Measurements from ENCODE around the genes YES1 and ADCYAP1.

- PRO-cap: no peak
Measured at GRCh38 chr18:159281-159635, 901 bp downstream of the USP14 start.

DNA sequence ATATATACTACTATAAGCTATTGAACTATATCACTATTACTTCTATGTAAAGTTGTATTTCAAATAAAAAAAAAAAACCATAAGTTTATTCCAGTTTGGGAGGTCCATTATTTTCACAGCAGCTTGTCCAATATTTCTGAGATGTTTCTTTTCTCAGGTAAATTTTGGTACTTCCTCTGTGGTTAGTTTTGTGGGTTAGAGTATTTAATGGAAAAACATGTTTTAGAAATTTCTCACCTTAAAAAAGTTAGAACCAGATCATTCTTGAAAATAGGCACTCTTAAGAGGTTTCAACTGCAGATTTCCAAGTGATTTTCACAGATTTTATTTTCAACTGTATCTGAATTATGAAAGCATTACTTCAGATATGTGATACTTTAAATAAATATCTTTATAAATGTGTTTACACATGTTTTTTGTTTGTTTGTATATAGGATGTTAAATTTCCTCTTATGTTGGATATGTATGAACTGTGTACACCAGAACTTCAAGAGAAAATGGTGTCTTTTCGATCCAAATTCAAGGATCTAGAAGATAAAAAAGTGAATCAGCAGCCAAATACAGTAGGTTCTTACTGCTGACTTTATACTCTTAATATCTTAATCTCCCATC lies 45.9 kb downstream of the USP14 start:
- PRO-cap: no peak

GRCh38 chr18:332884-333617 lies 65.2 kb upstream of the THOC1 start:
- PRO-cap: no peak

DNA sequence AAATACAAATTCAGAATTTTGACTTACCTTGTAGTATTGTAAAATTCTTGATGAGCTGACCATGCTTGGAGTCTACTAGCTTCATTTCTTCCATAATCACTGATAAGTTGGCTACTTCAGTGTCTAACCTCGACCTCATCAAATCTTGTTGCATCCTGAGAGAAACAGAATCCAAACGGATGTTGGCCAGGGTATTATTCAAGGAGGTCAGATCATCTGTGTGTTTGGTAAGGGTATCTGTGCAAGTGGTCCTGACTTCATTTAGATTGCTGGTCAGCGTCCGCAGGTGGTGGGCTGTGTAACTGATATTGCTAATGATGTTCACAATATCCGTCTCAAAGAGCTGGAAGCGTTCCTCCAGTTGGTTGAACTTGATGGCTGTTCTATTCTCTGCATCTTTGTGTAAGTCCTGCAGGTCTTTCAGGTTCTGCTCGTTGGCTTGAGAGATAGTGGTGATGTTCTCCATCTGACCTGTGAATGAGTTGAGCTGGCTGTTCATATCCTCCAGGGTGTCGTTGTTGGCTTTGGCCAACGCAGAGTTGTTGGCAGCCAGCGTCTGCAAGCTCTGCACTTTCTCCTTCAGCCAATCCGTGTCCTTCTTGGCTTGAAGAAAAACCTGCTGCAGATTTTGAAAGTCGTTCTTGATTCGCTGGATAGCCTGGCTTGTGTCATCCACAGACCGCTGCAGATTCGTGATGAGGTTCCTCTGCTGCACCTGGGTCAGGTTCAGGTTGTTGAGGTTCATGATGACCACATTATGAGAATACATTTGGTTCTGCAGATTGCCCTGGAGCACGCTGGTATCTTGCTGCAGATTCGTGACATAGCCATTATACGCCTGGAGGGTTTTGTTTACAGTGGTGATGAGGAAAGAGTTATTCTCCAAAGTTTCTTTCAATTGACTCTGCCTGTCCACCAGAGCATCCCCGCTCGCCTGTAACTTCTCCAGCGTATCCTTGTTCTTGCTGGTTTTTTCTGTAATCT lies 78.7 kb upstream of the THOC1 start:
- PRO-cap: no peak

- PRO-cap: no peak
Measured at GRCh38 chr18:361980-362208, 94.0 kb upstream of the THOC1 start.

DNA sequence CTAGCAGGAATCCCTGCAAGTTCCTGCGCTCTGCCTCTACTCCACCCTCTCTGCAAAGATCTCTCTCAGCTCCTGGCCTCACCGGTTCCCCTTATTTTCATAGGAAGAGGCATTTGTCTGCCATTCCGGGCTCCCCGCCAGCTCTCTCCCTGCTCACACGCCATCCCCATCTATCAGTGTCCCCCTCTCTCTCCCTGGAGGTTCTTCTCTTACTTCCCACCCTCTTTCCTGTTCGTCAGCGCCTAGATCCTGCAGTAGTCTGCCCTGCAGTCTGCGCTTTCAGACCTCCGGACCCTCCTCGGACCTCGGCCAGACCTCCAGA lies 13.7 kb upstream of the COLEC12 start:
- PRO-cap: no peak

- PRO-cap: no peak
Measured at GRCh38 chr18:702874-703432, 9.5 kb downstream of the ENOSF1 start.

DNA sequence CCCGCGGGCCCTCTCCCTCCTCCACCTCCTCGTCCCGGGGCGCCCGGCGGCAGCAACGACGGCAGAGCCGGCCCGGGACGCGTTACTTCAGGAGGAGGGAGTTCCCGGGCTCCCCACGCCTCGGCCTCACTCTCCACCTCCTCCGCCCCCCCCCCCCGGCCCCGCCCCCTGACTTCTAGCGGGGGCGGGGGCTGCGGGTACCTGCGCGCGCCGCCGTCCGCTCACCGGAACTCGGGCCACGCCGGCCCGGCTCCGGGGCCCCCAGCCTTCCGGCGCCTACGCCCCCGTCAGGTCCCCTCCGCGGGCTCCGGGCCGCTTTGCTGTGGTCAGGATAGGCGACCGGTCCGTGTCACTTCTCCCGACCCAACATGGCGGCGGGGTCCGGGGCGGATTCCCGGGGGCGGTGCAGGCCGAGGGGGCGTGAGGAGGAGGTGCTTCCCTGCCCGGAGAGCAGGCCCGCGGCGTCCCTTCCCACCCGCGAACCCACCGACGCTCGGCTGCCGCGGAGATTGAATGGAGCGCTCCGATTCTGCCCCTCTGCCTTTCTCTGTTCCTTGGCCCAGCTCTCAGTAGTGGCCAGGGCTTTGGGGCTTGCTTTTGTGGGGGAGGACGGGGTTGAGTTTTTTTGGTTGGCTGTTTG lies at the start of gene YES1:
Gene YES1 (minus strand): TSS at position 60 of the 640 bp plus-strand sequence.
- PRO-cap: bidirectional peak, plus-strand start at position 229 of the sequence, minus-strand start at position 89 of the sequence

- PRO-cap: no peak
Measured at GRCh38 chr18:904687-905132, at the start of gene ADCYAP1. Gene ADCYAP1 (plus strand): TSS chr18:904871.

GRCh38 chr18:906591-907135 lies 2.0 kb downstream of the ADCYAP1 start:
- PRO-cap: no peak

- PRO-cap: no peak
Measured at GRCh38 chr18:976193-977318, 71.9 kb downstream of the ADCYAP1 start.

GRCh38 chr18:2569447-2569972 lies 1.8 kb downstream of the METTL4 start:
- PRO-cap: no peak

- PRO-cap: no peak
Measured at GRCh38 chr18:2696066-2696977, 40.8 kb downstream of the SMCHD1 start.

DNA sequence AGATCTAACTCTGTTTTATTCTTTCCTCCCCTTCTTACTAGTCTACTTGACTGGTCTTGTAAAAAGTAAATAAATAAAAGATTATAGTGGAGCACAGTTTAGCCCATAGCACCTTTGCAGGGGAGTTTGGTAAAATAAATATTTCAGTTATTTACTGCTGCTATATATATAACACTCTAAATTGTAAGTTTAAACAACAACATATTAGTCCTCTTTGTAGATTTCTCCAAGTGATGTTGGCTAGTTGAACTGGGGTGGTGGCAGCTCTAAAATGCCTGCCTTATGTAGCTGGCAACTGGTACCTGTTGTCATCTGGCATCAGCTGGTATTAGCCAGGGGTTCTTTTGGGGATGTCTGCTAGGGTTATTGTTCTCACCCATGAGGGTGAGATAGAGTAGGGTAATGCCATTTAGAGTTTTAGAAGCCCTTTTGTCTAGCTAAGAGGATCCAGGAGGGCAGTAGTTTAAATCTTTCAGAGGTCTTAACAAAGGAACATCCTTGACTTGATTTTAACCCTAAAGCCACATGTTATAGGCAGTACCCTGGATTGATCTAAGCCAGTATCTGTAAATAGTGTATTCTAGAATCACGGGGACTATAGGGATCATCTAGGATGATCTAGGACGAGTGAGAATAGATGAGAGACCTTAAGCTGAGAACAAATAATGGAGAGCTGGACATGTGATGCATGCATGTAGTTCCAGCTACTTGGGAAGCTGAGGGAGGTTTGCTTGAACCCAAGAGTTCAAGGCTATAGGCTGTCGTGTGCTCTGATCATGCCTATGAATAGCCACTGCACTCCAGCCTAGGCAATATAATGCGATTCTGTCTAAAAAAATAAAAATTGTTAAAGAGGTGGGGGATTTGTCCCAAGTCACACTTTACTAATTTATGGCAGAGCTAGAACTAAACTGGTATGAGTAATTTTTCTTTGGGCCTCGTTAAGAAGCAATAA lies 67.5 kb upstream of the EMILIN2 start:
- PRO-cap: no peak

GRCh38 chr18:2857212-2858234 lies 10.7 kb downstream of the EMILIN2 start:
- PRO-cap: bidirectional peak, plus-strand start at chr18:2858007, minus-strand start at chr18:2857876

DNA sequence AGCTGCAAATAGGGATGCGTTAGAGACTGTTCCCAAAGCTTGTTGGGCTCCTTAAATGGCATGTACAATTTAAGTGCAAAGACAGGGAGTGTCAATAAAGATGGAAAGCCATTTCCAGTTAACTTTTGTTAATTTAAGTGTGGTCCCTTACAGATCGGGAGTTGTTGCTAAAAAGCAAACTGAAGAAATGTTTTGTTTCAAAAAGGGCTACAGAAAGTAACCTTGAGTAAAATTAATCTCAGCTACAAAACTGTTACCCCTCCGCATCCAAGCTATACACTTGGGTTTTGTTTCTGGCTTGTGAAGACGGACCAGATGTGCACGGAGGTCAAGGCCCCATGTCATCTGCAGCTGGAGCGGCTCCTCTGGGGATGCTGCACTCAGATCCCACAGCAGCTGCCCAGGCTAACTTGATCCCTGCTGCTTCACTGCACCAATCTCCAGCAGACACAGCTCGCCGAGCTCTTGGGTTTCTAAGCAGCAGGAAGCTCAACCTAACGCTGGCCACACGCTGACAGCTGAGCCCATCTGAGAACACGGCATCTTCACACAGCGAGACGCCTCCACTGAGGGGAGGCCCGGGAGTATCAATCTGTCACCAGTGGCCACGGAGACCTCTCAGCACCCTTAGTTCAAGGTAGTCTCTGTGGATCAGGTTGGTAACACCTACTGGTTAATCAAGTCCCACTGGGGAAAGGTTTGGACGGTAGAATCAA lies 67.3 kb downstream of the EMILIN2 start:
- PRO-cap: no peak

GRCh38 chr18:2939143-2939873 lies 73.6 kb downstream of the LPIN2 start:
- PRO-cap: no peak

GRCh38 chr18:2967763-2968074 lies 45.2 kb downstream of the LPIN2 start:
- PRO-cap: no peak

DNA sequence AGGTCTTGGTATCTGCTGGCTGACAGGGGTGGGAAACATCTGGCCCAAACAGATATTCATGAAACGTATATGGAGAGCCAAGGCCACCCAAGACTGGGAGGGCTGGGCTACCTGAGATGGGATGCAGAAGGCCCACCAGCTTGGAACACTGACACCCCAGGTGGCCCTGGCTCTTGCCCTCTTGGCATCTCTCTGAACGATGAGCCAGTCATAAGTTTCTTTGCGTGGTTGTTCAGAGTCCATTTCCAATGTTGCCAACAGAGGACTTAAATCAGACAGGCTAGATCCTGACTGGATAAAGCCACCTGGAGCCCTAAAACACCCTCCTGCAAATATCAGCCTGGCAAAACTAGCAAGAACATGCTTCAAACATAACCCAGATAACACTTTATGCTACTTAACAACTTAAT lies 42.6 kb downstream of the LPIN2 start:
- PRO-cap: no peak

DNA sequence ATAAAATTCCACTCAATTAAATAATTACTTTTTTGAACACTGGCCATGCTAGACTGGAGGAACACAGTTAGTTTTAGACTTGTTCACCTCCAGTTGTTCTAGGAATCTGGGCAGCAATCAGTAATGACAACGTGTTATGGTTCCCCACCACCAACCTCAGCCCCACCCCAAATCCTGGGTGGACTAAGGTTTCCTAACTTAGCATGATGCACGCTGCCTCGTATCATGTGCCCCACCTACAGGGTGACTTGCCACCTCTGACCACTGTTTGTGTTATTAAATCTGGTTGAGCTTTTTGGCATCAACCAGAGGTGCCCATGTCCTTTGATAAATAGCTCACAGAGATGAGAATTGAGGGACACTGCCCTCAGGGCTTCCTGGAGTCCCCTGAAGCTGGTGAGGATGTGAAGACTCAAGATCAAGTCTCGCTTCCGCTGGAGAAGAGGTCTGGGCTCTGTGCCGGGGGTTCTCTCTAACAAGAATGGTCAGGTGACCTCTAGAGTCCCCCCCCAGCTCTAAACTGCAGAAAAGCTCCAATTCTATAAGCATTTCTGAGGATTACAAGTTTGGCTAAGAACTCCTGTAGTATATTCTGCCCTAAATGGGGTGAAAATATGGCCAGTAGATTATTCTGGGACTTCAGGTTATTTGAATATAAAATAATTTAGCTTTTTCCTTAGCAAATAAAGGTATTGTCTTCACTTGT lies 32.5 kb downstream of the LPIN2 start:
- PRO-cap: no peak